Rectum (tissue), 1 donor: ENCODE measurements around the gene HHIPL1.

- PRO-cap = no peak
Observed at GRCh38 chr14:96089591-96089886, 50.4 kb downstream of the C14orf132 start.

DNA sequence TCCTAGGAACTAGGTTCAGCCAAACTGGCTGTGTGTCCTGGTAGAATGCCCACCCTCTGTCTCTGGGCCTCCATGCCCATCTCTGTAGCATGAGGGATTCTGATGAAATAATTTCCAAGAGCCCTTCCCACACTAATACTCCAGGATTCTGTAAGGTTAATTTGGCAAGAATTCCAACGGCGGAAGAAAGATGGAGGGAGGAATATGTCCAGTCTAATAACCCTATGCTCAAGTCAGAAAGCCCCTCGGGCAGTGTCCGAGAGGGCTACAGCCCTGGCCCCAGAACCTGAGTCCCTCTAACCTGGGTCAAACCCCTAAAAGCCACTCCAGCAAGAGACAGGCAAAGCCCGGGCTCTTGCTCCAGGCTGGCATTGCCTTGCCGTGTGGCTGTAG is 22.1 kb downstream of the BDKRB2 start:
- PRO-cap = no peak

DNA sequence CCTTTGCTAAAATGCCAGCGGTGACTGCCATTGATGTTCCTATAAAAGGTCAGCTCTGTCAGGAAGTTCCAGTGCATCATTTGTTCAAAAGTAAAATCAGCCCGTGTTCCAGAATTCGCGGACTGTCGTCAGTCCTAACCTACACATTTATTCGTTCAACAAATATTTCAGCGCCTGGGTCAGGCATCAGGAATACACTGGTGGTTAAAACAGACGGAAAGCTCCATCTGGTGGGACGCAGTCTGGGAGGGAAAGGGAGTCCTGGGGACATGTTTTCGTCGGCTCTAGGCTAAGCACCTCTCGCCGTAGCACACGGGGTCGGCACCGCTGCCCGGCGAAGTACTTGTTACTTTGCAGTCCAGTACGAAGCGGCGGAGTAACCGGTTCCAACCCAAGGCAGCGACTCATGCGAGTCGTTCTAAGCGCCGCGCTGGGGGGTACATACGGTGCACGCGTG is 612 bp upstream of the PAPOLA start:
- PRO-cap = unidirectional peak, plus-strand start at position 240 of the sequence

- PRO-cap = no peak
Observed at GRCh38 chr14:96536020-96536549, 33.9 kb downstream of the PAPOLA start.

GRCh38 chr14:96538178-96538552 is 36.0 kb downstream of the PAPOLA start:
- PRO-cap = no peak

GRCh38 chr14:96852755-96853178 is 55.6 kb downstream of the VRK1 start:
- PRO-cap = no peak

- PRO-cap = no peak
Observed at GRCh38 chr14:98443945-98444451, 828.0 kb downstream of the BCL11B start.

- PRO-cap = unidirectional peak, plus-strand start at chr14:99241923
Observed at GRCh38 chr14:99241694-99242273, 30.2 kb downstream of the BCL11B start.

DNA sequence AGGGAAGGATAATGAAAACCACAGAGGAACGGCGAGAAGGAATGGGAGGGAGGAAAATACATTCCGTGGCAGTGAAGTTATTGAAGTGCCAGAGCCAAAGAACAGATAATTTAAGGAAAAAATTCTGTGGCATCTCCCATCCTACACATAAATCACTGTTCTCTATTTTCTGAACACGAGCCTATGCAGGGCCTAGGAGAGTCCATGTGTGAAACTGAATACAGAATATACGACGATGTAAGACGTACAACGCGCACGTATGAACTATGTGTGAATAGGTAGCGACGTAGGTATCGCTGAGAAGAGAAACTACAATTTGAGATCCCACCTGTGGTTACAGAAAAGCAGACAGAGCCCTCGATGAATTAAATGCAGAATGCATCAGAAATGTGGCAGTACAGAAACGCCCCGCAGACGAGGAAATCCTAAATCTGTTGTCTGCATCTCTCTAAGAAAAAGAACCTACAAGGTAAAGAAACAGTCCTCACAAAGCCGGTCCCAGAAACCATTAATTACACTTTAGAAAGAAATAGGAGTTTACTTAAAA is 12.7 kb downstream of the BCL11B start:
- PRO-cap = bidirectional peak, plus-strand start at position 351 of the sequence, minus-strand start at position 206 of the sequence

DNA sequence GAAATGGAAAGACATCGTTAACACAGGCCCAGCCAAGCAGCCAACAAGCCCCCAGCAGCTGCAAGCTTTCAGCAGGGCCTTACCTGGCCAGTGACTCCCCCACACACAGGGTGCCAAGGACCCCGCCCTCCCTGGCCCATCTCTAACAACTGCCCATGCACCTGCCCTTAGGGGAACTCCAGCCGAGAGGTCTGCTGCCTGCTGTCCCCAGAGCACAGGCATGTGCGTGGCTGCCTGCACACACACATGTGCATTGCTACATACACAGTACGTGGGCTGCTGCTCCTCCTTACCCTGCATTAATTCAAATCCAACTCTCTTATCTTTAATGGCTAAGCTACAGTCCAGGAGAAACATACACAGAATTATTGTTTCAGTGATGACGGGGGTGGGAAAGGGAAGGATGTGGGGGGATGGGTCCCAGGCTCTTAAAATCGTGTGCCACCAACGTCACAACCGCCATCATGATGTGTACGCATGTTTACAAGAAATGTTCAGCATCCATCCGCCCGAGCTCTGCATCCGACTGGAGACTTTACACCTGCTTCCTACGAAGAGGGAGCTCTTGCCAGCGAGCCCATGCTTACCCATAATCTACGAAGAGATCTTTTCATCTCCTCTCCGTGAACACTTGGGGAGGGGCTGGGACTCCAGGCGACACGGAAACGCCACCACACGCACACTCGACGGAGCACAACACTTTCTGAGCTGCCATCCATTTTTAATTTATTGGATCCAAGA is 9.7 kb downstream of the BCL11B start:
- PRO-cap = bidirectional peak, plus-strand start at position 519 of the sequence, minus-strand start at position 301 of the sequence; unidirectional peak, plus-strand start at position 645 of the sequence

DNA sequence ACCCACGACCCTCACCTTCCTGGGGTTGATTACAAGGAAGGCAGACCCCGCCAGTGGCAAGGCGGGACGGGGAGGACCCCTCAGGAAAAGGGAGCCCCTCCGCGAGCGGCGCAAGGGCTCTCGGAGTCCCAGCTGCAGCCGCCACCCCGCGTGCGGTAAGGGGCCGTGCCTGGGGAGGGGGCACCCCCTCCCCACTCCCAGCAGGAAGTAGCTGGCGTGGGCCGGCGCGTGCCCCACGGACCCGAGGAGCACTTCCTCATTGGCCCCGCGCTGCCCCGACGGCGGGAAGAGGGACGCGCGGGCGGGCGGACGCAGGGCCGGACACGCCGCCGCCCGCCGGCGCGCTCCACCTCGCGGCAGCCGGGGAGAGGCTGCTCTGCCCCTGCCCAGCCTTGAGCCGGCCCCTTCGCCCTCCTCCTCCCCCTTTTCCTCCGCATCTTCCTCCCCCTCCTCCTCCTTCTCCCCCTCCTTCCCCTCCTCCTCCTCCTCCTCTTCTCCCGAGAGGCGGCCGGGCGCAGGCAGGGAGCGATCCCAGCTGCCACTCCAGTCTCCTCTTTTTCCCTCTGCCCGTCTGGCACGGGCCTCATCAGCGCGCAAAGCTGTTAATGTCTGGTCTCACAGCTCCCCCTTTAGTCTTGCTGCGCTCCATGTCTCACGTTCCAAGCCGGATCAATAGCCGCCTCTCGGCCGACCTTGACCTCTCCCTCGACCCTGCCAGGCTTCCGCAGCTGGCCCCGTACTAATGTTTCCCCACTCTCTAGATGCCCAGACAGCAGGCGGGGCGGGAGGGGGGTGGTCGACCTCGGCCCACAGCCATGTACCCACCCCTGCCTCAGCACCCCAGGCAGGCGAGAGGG is 2.5 kb upstream of the BCL11B start:
- PRO-cap = bidirectional peak, plus-strand start at position 500 of the sequence, minus-strand start at position 325 of the sequence

- PRO-cap = no peak
Observed at GRCh38 chr14:99436120-99436900, 44.3 kb downstream of the SETD3 start.

DNA sequence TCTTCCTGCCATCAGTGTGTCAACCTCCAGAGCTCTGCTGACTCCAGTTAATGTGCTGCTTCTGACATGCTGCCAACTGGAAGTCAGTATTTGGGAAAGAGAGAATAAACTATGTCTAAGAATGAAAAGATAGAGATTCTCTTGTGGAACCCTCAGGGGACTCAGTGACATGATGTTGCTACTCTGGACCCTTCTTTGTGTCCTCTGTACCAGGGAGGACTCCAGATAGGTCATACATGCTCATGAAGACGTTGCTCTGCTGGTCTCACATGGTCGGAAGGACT is 25.3 kb downstream of the CCNK start:
- PRO-cap = no peak

- PRO-cap = no peak
Observed at GRCh38 chr14:99561281-99561693, 42.7 kb downstream of the CCDC85C start.

DNA sequence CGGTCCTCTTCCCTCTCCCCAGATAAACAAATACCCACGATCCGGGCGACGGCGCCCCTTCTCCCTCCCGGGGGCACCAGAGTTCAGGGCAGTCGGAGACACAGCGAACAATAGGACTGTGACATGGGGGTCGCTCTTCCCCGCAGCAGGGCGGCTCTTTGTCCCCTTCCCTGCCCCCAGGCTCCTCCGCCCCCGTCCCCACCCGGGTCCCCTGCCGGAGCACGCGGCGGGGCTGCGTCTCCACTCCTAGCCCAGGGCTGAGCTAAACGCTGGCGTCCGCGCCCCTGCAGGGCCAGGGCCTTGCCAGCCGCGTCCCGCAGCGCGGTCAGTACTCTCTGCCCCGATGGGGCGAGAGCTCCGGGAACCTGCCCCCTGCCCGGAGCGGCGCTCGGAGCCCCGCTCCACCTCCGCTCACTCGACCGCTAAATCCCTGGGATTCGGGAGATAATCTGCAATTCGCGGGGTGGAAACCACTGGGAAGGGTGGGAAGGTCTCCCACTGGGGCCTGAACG is 767 bp upstream of the CCDC85C start:
- PRO-cap = bidirectional peak, plus-strand start at position 351 of the sequence, minus-strand start at position 337 of the sequence

DNA sequence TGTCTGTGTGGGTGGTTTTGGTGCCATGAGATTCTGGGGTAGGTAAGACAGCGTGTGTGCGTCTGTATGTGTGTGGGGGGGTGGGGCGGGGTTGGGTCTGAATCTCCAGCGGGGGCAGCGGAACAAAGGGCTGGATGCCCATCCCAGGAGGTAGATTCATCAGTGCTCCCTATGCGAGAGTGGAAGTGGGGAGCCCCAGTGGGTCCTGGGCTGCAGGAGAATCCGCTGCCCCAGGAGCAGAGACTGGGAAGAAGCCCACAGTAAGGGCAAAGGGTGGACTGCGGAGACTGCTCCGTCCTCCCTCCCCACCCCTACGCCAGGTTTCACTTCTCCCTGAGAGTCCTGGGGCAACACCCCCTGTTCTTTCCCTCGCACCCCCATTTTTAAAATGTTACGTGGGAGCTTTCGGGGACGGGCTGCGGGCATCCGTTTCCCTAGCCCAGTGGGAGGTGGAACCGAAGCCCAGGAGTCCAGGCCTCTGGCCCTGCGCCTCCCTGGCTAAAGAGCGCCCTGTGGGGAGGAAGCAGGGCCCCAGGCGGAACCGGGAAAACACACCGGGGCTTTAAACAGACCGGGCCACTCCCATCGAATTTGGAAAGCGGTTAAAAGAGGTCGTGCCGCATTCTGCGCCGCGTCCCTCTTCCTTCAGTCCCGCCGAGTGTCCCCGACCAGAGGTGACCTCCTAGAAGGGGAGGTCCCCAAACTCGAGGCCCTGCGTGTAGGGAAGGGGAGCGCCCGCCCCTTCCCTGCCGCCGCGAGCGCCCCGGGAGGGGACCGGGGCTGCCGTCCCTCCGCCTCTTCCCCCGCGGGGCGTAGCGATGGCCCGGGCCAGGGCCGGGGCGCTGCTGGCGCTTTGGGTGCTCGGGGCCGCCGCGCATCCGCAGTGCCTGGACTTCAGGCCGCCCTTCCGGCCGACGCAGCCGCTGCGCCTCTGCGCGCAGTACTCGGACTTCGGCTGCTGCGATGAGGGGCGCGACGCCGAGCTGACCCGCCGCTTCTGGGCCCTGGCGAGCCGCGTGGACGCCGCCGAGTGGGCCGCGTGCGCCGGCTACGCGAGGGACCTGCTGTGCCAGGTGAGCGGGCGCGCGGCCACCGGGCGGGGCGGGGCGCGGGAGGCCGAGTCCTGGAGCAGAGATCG is at the start of gene HHIPL1:
Gene HHIPL1 (plus strand): TSS at position 740 of the 1,138 bp plus-strand sequence.
- PRO-cap = unidirectional peak, plus-strand start at position 501 of the sequence; bidirectional peak, plus-strand start at position 883 of the sequence, minus-strand start at position 660 of the sequence

- PRO-cap = no peak
Observed at GRCh38 chr14:99947580-99948229, 117.5 kb upstream of the EVL start.

- PRO-cap = unidirectional peak, minus-strand start at chr14:100030589
Observed at GRCh38 chr14:100030387-100031241, 34.6 kb upstream of the EVL start.

DNA sequence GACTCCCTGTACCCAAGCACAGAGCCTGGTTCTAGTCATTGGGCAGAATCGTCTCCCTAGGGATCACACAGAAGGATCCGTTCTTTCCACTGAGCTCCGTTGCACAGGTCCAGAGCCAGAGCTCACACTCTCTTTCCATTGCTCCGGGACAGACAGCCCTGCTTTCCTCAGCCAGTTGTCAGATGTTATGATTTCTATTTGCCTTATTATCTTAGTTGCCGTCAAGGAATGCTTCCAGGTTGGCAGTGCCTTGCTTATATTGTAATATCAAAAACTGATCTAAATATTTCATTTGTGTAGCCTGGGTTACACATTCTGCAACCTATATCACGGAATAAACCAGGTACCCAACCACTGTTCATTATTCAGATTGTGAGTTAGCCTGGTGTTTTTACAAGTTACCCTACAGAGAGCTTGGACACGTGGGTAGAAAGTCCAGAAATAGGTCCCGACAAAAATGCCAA is 17.8 kb upstream of the EVL start:
- PRO-cap = no peak

GRCh38 chr14:100082050-100082927 is 17.1 kb downstream of the EVL start:
- PRO-cap = no peak